ENCODE measurements around a stretch of chr22.

DNA sequence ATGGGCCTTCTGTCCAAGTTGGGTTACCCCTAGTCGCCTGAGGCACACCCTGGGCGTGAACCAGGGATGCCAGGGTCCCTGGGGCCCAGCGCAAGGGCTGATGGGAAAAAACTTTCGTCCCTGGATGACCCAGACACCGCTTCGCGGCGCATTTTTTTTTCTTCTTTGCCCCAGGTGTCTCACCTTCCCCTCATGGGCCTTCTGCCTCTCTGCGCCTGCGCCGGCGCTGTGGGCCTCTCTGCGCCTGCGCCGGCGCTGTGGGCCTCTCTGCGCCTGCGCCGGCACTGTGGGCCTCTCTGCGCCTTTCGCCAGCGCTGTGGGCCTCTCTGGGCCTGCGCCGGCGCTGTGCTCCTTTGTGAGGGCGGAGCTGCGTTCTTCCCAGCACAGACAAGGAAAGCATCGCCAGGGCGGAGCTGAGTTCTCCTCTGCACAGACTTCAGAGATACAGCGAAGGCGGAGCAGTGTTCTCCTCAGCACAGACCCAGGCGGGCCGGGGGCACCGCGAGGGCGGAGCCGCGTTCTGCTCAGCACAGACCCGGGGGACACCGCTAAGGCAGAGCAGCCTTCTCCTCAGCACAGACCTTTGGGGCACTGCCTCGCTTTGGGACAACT lies 3703.0 kb upstream of the OR11H1 start:
- RRBS = no CpG with 5 or more reads among the region's 41 CpGs
CAGE:
- cytosol, long polyA plus RNA = no peak
- long polyA plus RNA = no peak
- nucleus, long polyA plus RNA = no peak

DNA sequence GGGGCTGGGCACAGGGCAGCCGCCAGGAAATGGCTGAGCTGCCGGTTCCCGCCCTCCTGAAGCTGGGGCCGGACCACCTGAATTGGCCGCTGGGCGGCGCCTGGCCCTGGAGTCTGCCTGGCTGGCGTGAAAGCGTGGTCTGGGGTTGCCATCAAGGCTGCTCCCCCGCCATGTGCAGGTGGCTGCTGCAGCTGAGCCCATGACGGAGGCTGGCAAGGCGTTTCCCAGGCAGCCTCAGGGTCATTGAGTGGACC lies 85.8 kb downstream of the POTEH start:
- RRBS = no CpG with 5 or more reads among the region's 12 CpGs
CAGE:
- cytosol, long polyA plus RNA = no peak
- long polyA plus RNA = no peak
- nucleus, long polyA plus RNA = no peak

- RRBS = no CpG with 5 or more reads among the region's 25 CpGs
CAGE:
- cytosol, long polyA plus RNA = no peak
- long polyA plus RNA = no peak
- nucleus, long polyA plus RNA = no peak
Observed at GRCh38 chr22:16603019-16603703, 10.6 kb upstream of the CCT8L2 start.

DNA sequence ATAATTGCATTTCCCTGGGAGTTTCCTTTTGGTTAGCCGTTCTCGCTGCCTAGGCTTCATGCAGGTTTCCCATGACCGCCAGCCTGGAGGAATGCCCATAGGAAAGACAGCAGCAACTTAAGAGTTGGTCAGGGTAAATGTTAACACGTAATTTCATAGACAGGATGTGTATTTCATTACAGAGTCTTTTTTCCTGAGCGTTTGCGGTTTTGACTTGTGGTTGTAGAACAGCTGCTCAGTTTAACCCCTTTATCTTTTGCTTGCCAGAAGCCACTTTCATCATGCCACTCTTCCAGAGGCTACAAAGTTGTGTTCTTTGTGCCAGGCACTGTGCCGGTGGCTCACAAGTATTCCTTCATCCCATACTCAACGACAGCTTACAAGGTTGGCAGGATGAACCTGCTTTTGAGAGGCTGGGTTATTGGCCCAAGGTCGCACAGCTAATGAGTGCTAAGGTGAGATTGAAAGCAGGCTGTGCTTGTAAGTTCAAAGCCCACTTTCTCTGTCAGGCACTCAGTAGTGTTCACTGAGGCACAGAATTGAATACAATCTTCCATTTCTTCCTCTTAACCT lies 3.0 kb downstream of the IL17RA start:
- RRBS = no CpG with 5 or more reads among the region's 9 CpGs
CAGE:
- cytosol, long polyA plus RNA = no peak
- long polyA plus RNA = no peak
- nucleus, long polyA plus RNA = no peak

DNA sequence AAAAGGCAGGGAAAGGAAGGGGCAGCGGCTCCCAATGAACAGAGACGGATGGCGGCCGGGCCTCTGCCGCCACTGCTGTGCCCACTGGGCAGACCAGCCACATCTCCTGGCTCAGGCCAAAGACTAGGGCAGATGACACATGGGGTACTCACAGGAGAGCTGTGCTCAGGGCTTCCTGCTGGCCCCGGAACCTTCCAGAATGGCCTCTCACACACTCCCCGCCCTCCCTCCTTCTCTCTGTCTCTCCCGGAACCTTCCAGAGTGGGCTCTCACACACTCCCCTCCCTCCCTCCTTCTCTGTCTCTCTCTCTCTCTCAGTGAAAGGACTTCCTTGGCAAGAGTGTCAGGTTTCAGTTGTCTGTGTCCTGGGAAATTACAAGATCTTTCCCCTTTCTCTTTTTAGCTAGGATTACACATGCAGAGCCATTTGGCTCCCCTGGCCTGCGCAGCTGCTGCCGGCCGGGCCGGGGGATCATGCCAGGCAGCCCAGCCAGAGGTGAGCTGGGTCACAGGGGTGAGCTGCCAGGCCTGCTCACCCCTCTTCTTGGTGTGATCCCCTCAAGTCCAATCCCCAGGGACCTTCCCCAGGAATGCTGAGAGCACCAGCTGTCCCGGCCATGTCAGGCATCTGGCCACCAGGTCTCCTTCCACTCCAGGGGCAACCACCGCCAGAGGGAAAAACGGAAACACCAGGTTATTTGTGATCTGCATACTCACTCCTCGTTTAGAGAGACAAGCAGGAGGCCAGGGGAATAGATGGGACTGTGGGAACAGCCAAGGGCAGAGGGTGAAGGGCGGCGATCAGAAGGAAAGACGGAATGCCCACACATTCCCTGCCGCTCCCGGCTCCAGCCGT lies 45.3 kb upstream of the ADA2 start:
- RRBS = 14% methylated on average over 3 of the region's 22 CpGs
CAGE:
- cytosol, long polyA plus RNA = no peak
- long polyA plus RNA = no peak
- nucleus, long polyA plus RNA = no peak

- RRBS = no CpG with 5 or more reads among the region's 14 CpGs
CAGE:
- cytosol, long polyA plus RNA = no peak
- long polyA plus RNA = no peak
- nucleus, long polyA plus RNA = no peak
Observed at GRCh38 chr22:17366742-17367341, 2.4 kb upstream of the CECR2 start.

GRCh38 chr22:17769283-17770351 lies 4.7 kb downstream of the BID start:
- RRBS = no CpG with 5 or more reads among the region's 20 CpGs
CAGE:
- cytosol, long polyA plus RNA = no peak
- long polyA plus RNA = no peak
- nucleus, long polyA plus RNA = no peak

DNA sequence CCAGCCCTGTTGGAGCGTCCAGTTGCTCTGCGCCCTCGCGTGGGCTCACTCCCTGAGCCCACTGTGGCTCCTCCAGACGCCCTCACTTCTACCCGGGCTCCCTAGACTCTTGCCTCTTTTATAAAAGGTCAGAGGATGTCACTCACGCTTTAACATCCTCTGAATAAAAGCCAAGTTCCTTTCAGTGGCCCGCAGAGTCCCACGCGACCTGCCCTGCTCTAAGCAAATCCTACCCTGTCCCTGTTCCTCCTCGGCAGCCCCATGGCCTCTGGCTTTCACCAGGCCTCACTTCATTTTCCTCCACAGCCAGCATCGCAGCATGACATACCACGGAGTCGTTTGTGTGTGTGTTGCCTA lies 997 bp upstream of the BID start:
- RRBS = no CpG with 5 or more reads among the region's 14 CpGs
CAGE:
- cytosol, long polyA plus RNA = no peak
- long polyA plus RNA = no peak
- nucleus, long polyA plus RNA = no peak

- RRBS = no CpG with 5 or more reads among the region's 21 CpGs
CAGE:
- cytosol, long polyA plus RNA = no peak
- long polyA plus RNA = no peak
- nucleus, long polyA plus RNA = no peak
Observed at GRCh38 chr22:17846478-17847342, 72.4 kb upstream of the BID start.

DNA sequence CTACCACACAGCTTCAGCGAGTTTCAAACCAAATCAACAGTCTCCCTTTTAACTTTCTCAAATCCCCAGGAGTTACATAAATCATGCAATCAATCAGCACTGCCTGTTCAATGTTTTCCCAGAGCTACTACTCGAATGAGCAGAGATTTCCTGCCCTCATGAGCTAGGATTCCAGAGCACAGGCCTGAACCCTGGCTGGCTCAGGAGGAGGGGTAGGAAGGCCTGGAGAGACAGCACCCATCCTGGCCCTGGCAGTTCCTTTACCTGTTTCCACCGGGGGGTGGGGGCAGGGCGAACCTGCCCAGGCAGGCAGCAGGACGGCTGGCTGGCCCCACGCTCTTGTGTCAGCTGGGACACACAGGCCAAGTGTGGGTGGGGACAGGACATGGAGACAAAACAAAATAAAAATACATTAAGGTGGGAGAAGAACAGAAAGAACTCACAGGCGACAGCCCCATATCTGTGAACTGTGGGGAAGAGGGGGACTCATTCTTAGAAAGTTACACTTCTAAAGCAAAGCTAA lies 109.8 kb upstream of the BID start:
- RRBS = no CpG with 5 or more reads among the region's 7 CpGs
CAGE:
- cytosol, long polyA plus RNA = no peak
- long polyA plus RNA = no peak
- nucleus, long polyA plus RNA = no peak

GRCh38 chr22:18061031-18061935 lies 16.5 kb upstream of the PEX26 start:
- RRBS = no CpG with 5 or more reads among the region's 9 CpGs
CAGE:
- cytosol, long polyA plus RNA = no peak
- long polyA plus RNA = no peak
- nucleus, long polyA plus RNA = no peak

DNA sequence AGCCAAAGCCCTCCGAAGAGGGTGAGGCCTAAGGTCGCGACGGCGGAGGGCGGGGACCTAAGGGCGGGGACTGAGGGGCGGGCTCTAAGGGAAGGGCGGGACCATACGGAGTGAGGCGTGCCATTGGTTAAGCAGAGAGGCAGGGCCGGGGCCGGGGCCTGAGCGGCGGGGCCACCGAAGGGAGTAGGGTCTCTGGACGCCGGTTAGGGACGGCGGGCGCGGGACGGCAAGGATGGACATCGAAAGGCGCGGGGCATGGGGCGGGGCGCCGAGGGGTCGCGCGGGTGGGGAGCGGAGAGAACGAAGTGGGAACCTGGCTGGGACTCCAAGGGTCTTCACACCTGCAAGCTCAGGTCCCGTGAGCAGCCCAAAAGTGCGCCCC lies 293 bp upstream of the DGCR2 start:
- RRBS = 2% methylated on average over 6 of the region's 36 CpGs
CAGE:
- cytosol, long polyA plus RNA = no peak
- long polyA plus RNA = no peak
- nucleus, long polyA plus RNA = no peak

DNA sequence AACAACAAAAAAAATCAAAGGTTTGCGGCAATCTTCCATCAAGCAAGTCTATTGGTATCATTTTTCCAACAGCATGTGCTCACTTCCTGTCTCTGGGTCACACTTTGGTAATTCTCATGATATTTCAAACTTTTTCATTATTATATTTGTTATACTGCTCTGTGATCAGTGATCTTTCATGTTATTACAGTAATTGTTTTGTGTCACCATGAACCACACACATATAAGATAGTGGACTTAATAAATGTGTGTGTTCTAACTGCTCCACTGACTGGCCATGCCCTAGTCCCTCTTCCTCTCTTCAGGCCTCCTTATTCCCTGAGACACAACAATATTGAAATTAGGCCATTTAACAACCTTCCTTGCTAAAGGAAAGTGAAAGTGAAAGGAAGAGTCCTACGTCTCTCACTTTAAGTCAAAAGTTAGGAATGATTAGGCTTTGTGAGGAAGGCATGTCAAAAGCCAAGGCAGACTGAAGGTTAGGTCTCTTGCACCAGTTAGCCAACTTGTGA lies 32.1 kb downstream of the CLTCL1 start:
- RRBS = no CpG with 5 or more reads among the region's 2 CpGs
CAGE:
- cytosol, long polyA plus RNA = no peak
- long polyA plus RNA = no peak
- nucleus, long polyA plus RNA = no peak

DNA sequence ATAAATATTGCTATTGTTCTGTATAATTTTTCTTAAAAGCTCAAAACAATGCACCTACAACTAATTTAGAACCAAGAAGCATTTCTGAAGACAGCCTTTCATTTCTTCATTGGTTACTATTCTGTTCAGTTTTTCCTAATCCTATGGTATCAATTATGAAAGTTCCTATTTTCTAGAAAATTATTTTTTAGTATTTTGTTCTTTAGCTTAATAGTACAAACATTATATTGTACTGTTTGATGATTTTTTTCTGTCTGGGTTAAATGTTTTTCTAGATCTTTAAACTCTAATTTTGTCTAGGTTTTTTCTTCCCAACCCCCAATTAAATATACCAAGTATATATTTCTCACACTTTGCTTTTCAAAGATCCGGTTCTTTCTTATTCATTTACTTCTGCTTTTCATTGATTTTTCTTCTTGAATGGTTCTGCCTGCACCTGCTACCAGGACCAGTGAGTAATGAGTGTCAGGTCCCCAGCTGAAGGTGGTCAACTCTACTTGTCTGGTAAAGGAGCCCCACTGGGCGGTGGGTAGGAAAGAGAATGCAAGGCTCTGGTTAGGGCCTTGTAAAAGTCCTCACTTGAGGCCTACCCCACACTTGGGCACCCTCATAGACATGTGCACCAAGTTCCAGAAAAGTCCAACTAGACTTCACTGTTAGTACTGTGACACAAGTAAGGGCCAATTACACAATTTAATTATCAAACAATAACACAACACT lies 27.6 kb downstream of the HIRA start:
- RRBS = no CpG with 5 or more reads among the region's 2 CpGs
CAGE:
- cytosol, long polyA plus RNA = no peak
- long polyA plus RNA = no peak
- nucleus, long polyA plus RNA = no peak

GRCh38 chr22:19426036-19426802 lies 5.3 kb downstream of the HIRA start:
- RRBS = no CpG with 5 or more reads among the region's 5 CpGs
CAGE:
- cytosol, long polyA plus RNA = no peak
- long polyA plus RNA = no peak
- nucleus, long polyA plus RNA = no peak

- RRBS = no CpG with 5 or more reads among the region's 5 CpGs
CAGE:
- cytosol, long polyA plus RNA = no peak
- long polyA plus RNA = no peak
- nucleus, long polyA plus RNA = no peak
Observed at GRCh38 chr22:19451023-19452203, 3.9 kb upstream of the C22orf39 start.

- RRBS = 92% methylated on average over 6 of the region's 17 CpGs
CAGE:
- cytosol, long polyA plus RNA = no peak
- long polyA plus RNA = no peak
- nucleus, long polyA plus RNA = no peak
Observed at GRCh38 chr22:19525115-19525902, 1.1 kb upstream of the CLDN5 start.

DNA sequence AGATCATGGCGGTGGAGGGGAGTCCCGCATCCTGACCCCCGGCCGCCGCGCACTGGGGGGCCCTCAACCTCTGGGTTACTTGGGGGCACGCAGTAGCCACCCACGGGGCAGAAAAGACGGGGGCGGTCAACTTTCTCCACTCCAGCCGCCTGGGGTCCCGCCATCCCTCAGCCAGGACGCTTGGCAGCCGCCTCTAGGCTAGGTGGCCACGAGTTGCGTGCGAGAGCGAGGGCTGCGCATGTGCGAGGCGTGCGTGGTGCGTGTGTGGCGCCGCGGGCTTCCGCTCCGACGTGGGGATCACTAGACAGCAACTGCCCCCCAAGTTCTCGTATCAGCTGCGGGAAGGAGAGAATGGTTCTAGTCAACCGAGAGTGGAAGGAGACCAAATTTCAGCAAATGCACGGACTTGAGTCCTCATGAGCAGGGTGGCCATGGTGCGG lies 42.4 kb upstream of the CLDN5 start:
- RRBS = no CpG with 5 or more reads among the region's 34 CpGs
CAGE:
- cytosol, long polyA plus RNA = no peak
- long polyA plus RNA = no peak
- nucleus, long polyA plus RNA = no peak

DNA sequence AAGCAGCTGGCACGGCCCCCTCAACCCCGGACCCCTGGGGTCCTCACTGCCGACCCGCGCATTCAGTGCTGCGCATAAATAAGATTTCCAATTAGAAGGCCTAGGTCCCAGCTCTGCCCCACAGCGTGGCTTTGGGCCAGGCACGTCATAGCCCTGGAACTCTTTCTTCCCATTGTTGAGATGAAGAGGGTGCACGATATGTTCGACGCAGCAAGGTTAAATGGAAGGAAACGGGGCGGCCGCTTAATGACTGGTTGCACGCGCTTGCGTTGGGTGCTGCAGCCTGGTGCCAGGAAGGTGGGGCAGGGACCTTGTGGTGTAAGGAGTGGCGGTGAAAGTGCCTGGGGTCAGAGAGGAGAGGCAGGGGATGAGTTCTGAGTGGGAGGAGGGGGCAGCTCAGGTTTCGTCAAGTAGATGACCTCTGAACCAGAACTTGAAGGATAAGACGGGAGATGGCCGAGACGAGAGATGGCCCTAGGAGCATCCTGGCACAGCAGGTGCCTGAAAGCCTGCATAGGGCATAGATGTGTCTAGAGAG lies 42.9 kb upstream of the CLDN5 start:
- RRBS = no CpG with 5 or more reads among the region's 22 CpGs
CAGE:
- cytosol, long polyA plus RNA = no peak
- long polyA plus RNA = no peak
- nucleus, long polyA plus RNA = no peak

DNA sequence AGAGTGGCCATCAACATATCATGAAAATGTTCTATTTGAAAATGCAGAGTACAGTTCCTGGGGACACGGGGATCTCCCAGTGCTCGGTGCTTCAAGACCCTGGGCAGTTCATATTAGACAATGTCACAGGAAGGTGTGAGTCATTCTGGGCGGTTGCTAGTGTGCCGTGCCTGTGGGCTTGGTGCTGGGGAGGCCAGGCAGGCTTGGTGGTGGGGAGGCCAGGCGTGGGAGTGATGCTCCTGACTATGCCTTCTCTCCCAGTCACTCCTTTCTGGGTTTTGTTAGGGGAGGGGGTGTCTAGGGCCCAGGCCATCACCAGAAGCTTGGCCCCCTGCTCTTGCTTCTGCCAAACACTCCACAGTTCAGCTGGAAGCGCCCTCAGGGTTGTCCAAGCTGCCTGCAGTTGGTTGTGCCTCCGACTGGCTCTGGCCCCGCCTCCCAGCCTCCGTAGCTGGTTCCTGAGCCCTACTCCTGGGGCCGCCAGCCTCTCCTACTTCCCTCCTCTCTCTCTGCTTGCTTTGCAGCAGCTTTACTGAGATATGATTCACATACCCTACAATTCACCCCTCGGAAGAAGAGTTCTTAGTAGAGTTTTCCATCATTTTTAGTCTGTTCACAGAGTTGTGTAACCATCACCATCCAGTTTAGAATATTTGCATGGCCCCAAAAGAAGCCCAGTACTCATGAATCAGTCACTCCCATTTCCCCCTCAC lies 52.8 kb upstream of the CLDN5 start:
- RRBS = no CpG with 5 or more reads among the region's 11 CpGs
CAGE:
- cytosol, long polyA plus RNA = no peak
- long polyA plus RNA = no peak
- nucleus, long polyA plus RNA = no peak